Breast (tissue), 4 donors: ENCODE measurements around the gene SFRP2.

DNA sequence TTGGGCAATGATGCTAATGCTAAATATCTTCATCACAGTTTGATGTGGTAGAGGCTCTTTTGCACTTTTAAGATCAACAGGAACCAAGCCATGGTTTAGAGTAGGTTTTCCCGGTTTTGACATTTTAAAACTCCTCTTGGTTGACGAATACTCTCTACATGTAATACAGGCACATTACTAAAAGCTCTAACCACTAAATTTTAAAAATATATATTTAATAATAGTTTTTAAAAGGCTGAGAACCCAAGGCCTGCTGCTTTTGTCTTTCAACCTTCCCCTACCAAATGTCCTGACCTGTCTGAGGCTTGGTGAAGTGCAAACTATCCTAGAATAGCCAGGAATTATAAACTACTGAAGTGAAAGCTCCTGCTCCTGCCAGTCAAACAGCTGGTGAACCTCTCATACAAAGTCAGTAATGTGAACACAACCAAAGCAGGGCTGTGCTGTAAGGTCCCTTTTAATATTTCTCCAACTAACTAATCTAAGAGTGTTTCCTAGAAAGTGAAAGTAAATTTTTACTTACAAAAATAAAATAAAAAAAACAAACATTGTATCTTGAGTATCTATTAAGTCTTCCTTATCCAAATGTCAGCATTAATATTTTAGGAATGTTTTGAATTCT lies 153.6 kb downstream of the FBXW7 start:
- PRO-cap, 3 experiments = no peak in any of the 3 experiments
- RRBS = no CpG with 5 or more reads among the region's 2 CpGs

DNA sequence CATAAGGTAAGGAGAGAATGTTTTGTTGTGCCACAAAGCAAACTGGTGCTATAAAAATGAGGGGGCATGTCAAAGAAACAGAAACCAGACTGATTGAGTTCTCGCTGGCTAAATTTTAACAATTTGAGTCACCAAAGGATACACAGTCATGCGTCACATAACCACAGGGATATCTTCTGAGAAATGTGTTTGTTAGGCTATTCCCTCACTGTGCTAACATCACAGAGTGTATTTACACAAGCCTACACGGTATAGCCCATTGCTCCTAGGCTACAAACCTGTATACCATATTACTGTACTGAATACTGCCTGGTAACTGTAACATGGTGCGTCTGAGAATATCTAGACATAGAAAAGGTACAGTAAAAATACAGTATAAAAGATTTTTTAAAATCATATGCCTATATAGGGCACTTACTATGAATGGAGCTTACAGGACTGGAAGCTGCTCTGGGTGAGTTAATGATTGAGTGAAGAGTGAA lies 50.1 kb downstream of the FBXW7 start:
- PRO-cap, 3 experiments = no peak in any of the 3 experiments
- RRBS = no CpG with 5 or more reads among the region's 4 CpGs

GRCh38 chr4:152532096-152533166 lies 3.5 kb downstream of the FBXW7 start:
- PRO-cap, 3 experiments = no peak in any of the 3 experiments
- RRBS = no CpG with 5 or more reads among the region's 13 CpGs

DNA sequence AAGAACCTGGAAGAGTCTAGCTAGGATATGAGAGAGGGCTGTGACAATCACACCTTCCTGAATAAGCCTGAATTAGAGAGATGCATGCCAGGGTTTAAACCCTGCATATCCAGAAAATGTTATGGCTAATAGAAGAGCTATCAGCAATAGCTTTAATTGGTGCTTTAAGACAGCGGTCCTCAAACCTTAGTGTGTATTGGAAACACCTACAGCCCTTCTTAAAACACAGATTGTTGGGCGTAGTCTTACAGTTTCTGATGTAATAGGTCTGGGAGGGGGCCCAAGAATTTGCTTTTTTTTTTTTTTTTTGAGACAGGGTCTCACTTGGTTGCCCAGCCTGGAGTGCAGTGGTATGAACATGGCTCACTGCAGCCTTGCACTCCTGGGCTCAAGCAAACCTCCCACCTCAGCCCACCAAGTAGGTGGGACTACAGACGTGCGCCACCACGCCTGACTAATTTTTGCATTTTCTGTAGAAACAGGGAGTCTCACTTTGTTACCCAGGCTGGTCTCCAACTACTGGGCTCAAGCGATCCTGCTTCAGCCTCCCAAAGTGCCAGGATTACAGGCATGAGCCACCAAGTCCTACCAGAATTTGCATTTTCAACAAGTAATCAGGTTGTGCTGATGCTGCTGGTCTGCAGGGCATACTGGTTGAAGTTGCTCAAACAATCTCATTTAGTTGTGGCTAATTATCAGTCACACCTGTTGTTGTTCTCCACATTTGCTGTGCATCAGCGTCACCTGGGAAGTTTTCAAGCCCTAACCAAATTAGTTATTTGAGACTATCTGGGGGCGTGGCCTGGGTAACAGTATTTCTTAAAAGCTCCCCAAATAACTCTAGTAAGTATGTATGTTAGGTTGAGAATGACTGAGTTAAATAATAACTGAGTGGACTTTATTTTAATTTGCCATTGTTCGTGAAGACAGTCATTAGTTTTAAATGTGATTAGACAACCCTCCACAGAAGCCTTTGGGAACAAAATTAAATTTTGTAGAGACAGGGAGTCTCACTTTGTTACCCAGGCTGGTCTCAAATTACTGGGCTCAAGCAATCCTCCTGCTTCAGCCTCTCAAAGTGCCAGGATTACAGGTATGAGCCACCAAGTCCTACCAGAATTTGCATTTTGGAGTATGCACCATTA lies 13.9 kb downstream of the TMEM154 start:
- PRO-cap, 3 experiments = no peak in any of the 3 experiments
- RRBS = no CpG with 5 or more reads among the region's 9 CpGs

DNA sequence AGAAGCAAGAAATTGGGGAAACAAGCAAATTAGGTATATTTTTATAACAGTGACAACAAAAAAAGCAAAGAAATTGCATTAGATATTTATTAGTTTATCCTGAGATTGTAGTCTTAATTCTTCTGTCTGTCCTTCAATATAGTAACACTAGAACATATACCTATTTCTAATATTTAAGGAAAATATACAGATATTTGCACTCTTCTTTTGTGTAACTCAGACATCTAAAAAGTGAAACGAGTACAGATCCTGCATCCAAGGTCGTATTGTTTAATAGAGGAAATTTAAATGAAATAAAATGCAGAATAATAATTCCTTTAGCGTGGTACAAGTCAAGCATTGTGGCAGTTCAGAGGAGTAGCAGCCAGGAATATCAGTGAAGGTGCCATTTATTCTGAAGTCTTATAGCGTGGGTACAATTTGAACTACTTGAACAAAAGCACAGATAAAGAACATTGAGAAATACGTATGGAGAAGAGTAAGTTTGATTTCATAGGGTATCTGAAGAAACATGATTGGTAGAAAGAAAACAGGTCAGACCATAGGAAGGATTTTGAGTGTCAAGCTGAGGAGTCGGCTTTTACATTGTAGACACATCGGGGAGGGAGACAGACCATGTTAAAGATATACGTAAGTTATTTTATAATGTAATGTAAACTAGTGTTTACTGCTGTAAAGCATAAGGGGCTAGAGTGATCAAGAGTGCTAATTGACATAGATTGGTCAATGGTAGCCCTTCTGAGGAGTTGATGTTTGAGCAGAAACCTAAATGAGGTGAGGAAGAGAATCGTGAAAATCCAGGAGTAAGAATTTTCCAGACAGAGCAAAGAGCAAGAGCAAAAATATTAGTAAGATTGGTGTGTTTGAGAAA lies 21.0 kb downstream of the ARFIP1 start:
- PRO-cap, 3 experiments = no peak in any of the 3 experiments
- RRBS = no CpG with 5 or more reads among the region's 9 CpGs

- PRO-cap, 3 experiments = no peak in any of the 3 experiments
- RRBS = no CpG with 5 or more reads among the region's 10 CpGs
Measured at GRCh38 chr4:152972878-152973533, 36.9 kb downstream of the FHDC1 start.

- PRO-cap, 3 experiments = no peak in any of the 3 experiments
- RRBS = no CpG with 5 or more reads among the region's 31 CpGs
Measured at GRCh38 chr4:153064339-153065878, 128.8 kb downstream of the FHDC1 start.

- PRO-cap, 3 experiments = peak in 2 of 3 experiments; most common plus-strand start chr4:153345386 (in 1); most common minus-strand start chr4:153345155 (in 1)
- RRBS = 3% methylated on average over 16 of the region's 67 CpGs
Measured at GRCh38 chr4:153344824-153345792, 620 bp downstream of the MND1 start.

DNA sequence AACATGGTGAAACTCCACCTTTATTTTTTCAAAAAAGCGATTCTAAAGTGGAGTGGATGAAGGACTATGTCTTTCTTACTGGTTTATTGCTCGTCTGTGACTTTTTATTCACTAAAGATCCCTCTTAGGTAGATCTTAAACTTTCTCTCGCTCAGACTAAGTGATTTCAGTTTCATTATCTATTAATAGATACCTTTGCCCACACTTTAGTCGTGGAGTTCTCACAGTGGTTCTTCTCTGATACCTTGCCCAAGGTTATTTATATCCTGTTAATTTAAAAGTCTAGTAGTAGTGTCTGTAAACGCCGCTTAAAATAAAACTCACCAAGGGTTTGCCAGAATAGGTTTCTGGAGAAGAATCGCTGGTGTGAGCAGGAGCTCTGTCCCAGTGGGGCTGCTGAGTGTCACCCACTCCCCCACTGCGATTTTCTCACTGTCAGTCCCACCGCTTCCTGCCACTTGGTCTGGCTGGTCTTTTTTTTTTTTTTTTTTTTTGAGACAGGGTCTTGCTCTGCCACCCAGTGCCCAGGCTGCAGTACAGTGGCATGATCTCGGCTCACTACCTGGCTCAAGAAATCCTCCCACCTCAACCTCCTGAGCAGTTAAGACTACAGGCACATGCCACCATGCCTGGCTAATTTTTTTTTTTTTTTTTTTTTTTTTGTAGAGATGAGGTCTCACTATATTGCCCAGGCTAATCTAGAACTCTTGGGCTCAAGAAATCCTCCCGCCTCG lies 26.8 kb upstream of the TMEM131L start:
- PRO-cap, 3 experiments = no peak in any of the 3 experiments
- RRBS = no CpG with 5 or more reads among the region's 12 CpGs

DNA sequence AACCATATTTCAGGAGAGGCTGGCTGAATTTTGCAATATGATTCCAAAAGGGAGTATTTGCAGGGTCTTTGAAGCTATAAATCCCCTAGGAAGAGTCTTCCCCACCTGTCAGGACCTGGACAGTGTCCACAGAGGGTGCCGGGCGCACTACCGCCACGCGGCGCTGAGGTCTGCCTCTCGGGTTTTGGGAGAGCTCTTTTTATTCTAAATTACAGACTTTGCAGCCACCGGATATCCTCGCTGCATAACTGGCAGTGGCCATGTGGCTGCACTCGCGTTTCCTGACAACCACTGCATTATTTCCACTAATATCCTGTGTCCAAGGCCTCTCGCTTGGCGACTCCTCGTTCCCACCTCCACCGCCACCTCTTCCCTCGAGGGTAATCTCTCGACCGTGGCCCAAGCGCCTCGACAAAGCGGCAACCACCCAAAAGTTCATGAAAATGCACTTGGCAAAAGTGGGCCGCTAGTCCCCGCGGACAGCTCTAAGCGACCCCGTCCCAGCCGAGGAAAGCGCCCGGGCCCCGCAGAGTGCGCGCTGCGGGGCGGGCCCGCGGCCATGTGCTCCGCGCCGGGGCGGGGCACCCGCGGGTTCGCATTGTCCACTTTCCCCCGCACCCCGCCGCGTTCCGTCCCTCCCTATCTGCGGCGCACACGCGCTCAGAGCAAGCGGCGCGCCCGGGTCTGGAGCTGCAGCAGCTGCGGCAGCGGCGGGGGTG lies 457 bp upstream of the TMEM131L start:
- PRO-cap, 3 experiments = peak in 3 of 3 experiments; most common minus-strand start position 662 of the sequence (in 3)
- RRBS = 3% methylated on average over 30 of the region's 59 CpGs

DNA sequence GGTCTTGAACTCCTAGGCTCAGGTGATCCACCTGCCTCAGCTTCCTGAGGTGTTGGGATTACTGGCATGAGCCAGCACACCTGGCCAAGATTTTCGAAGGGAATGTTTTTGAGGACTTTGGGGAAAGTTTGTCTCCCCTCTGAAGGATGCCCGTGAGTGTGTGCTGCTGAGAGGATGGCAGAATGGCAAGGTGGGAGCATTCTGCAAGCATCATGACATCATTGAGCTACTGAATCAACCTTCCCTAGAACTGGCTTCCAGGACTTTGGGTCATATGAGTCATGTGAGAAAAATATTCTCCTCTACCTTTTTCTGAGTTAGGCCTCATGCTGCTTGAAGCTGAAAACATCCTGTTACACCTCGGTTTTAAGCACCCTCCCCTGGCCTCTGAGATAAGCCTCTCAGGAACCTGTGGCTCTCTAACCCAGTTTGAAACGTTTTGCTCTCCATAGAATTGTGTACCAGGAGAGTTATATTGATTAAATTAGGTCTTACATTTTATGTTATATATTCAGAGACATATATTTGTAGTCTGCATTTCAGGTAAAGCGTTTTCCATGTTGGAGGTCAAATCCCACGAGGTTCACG lies 31.0 kb downstream of the TMEM131L start:
- PRO-cap, 3 experiments = no peak in any of the 3 experiments
- RRBS = no CpG with 5 or more reads among the region's 7 CpGs

GRCh38 chr4:153530461-153530940 lies 64.3 kb downstream of the TMEM131L start:
- PRO-cap, 3 experiments = no peak in any of the 3 experiments
- RRBS = no CpG with 5 or more reads among the region's 5 CpGs

GRCh38 chr4:153788346-153789406 lies at the start of gene SFRP2:
TSS of gene SFRP2 (minus strand) at chr4:153789083.
- PRO-cap, 3 experiments = peak in 2 of 3 experiments; most common plus-strand start chr4:153788787 (in 2); most common minus-strand start chr4:153789083 (in 1)
- RRBS = 3% methylated on average over 27 of the region's 90 CpGs

- PRO-cap, 3 experiments = no peak in any of the 3 experiments
- RRBS = no CpG with 5 or more reads among the region's 7 CpGs
Measured at GRCh38 chr4:154004892-154005524, 216.1 kb upstream of the SFRP2 start.

GRCh38 chr4:154535306-154536233 lies 14.6 kb downstream of the PLRG1 start:
- PRO-cap, 3 experiments = no peak in any of the 3 experiments
- RRBS = no CpG with 5 or more reads among the region's 3 CpGs

DNA sequence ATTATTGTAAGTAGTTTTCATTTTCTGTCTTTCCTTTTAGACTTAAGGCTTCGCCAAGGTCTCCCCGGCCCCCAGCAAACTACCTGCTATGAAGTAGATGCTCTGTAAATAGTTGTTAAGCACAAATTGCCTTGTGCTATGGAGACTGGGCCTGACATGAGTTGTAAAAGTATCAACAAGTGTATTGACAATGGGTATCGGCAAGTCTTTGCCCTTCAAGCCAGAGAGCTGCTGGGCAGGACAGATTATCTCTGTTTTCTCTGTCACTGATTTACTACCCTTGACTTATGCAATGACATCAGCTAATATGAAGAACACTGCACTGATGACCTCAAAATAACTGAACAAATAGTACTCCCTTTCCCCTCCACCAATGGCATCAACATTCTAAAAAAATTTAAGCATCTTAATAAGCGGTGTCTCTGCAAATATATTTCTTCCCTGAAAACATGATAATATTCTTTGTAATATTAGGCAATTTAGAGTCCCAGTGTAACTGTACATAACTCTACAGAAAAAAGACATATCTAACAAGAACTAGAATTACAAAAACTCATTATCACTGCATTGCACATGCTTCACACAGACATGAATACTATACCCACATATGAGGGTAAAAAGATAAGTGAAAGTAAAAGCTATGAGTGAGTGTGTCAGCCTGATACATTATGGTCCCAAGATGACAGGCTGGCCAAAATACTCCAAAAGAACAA lies 2.6 kb upstream of the FGB start:
- PRO-cap, 3 experiments = no peak in any of the 3 experiments
- RRBS = no CpG with 5 or more reads among the region's 4 CpGs

DNA sequence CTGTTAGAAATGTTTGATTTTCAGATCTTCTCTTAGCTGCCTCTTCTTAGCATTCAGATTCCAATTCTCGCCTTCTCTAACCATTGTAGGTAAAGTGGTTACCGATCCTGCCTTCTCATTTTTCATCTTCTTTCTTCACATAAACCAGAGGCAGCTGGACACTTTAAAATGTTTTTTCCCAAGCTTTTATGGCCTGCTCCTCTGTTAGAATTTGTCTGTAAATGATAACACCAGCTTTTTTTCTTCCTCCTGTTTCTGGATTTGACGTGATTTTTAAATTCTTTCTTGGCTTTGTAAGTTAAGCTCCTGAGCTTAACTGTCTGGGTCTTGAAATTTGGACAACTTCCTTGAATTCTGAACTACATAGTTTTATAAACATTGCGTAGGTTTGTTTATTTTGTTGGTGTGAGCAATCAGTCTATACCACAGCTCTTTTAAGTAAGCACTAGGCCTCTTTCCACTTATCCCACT lies 144.6 kb upstream of the GUCY1A1 start:
- PRO-cap, 3 experiments = no peak in any of the 3 experiments
- RRBS = no CpG with 5 or more reads among the region's 4 CpGs

DNA sequence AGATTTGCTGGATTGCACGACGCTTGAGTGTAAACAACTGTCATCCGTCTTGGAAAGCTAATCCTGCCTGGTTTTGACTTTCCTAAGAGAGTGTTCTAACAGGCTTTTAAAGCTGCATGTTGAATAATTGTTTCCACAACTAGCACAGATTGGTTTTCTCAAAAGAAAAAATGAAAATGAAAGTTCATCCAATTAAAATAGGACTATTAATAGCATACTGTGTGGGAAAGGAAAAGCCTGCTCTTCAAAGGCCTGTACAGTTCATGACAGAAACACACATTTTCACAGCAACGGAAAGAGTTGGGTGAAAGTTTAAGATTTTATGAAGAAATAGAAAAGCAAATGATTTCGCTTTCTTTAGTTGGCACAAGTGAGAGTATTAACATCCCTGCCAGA lies 140.1 kb upstream of the GUCY1A1 start:
- PRO-cap, 3 experiments = no peak in any of the 3 experiments
- RRBS = no CpG with 5 or more reads among the region's 5 CpGs

DNA sequence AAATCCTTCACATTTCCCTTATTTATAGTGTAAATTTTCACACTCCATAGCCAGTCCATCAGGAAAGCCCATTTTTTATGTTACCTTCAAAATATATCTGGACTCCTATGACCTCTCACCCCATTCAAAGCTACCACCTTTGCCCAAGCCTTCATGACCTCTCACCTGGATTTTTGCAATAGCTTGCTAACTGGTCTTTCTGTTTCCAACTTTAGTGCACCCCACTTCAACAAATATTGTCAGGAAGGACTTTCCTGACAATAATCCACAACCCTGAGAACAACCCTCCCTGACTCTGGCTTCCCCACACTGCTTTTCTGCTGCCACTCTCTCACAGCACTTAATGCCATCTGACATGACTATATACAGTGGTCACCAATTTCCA lies 33.4 kb downstream of the ASIC5 start:
- PRO-cap, 3 experiments = no peak in any of the 3 experiments

DNA sequence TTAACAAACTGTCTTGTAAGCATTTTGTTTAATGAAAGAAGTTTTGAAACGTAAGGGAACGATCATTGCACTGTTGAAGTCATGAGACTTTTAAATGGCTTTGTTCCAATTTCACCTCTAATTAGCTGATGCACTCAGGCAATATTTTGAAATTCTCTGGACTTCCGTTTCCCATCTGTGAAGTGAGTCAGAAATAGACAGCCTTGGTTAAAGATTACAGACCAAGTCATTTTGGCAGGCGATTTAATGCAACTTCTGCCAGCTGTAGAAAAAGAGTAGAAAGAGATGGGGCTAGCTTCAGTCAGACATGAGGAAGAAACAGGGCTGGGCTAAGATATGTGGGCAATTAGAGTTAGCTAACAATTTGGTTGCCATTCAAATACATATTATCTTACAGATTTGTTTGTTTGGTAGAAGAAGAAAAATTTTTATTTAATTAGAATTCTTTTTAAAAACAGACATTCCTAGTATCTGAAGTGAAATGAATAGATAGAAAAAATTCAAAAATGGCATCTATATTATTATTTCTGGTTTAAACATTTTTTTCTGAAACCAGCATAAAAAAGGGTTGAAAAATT lies 14.0 kb upstream of the TDO2 start:
- PRO-cap, 3 experiments = no peak in any of the 3 experiments
- RRBS = no CpG with 5 or more reads among the region's 4 CpGs